ENCODE data around the gene GTF3C4.

GRCh38 chr9:131625409-131626591 lies 80.5 kb downstream of the PRRT1B start:
- RAMPAGE, long total RNA = no peak
- RRBS = no CpG with 5 or more reads among the region's 34 CpGs

GRCh38 chr9:131649720-131650652 lies 89.9 kb downstream of the RAPGEF1 start:
- RAMPAGE, long total RNA = no peak
- RRBS = no CpG with 5 or more reads among the region's 8 CpGs

- RAMPAGE, long total RNA = no peak
- RRBS = no CpG with 5 or more reads among the region's 12 CpGs
Observed at GRCh38 chr9:131673373-131674169, 66.3 kb downstream of the RAPGEF1 start.

DNA sequence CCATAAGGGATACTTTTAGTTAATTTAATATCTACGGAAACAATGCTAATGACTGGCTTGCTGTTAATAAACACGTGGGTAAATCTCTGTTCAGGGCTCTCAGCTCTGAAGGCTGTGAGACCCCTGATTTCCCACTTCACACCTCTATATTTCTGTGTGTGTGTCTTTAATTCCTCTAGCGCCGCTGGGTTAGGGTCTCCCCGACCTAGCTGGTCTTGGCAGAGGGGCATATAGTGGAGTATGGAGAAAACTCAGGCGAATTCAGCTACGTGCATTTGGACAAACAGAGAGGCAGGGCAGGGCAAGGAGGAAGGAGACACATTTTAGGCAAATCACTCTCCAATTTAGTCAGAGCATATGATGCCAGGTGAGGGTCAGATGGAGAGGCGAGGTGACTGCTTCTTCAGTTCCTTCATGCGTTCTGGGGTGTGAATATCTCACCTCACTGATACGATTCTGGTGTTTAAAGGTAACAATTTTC lies 54.2 kb downstream of the RAPGEF1 start:
- RAMPAGE, long total RNA = no peak
- RRBS = no CpG with 5 or more reads among the region's 10 CpGs

DNA sequence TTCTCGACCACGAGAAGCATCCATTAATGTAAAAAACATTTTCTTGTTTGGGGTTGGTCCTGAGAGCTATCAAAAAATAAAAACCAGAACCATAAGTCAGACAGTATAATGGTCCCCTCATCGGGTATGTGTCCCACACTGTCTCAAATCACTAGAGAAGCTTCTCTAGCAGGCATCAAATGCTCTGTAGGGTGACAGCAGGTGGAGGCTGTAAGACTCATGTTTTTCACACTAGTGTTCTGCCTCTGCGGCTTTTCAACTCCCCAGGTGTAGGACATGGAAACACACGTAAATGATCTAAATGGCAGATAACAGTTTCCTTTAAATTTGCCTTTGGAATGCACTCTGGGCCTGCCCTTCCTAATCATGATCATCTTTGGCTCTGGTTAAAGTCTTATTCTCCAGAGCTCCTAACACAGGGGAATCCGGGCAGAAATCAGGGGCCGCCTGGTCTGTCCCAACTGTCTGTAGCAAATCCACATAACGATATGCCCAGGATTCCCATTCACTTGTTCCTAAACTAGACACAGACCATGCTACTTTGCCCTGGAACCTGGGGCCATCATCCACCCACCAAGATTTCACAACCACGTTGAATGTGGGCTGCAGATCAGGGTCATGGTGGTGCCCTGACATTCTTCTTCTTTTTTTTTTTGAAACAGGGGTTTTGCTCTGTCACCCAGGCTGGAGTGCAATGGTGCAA lies 34.1 kb downstream of the RAPGEF1 start:
- RAMPAGE, long total RNA = no peak
- RRBS = no CpG with 5 or more reads among the region's 9 CpGs

DNA sequence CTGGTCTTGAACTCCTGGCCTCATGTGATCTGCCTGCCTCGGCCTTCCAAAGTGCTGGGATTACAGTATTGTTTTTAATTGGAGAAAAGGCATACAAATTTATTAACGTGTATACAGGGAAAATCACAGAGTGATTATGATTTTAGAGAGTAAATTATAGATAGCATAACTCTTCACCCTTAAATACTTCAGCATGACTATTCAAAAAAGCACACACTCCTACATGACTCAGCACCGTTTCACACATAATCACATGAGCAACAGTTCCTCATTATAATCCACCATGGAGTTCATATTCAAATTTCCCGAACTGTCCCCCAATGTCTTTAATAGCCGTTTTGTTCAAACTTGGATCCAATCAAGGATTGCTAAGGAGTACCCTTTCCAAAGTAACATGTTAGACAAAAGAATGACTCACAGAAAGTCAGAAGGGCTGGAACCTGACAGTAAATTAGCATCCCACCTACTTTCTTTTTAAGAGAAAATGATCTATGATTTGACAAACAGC lies 32.2 kb downstream of the RAPGEF1 start:
- RAMPAGE, long total RNA = no peak
- RRBS = no CpG with 5 or more reads among the region's 5 CpGs

- RAMPAGE, long total RNA = no peak
- RRBS = no CpG with 5 or more reads among the region's 6 CpGs
Observed at GRCh38 chr9:131711982-131712343, 27.9 kb downstream of the RAPGEF1 start.

DNA sequence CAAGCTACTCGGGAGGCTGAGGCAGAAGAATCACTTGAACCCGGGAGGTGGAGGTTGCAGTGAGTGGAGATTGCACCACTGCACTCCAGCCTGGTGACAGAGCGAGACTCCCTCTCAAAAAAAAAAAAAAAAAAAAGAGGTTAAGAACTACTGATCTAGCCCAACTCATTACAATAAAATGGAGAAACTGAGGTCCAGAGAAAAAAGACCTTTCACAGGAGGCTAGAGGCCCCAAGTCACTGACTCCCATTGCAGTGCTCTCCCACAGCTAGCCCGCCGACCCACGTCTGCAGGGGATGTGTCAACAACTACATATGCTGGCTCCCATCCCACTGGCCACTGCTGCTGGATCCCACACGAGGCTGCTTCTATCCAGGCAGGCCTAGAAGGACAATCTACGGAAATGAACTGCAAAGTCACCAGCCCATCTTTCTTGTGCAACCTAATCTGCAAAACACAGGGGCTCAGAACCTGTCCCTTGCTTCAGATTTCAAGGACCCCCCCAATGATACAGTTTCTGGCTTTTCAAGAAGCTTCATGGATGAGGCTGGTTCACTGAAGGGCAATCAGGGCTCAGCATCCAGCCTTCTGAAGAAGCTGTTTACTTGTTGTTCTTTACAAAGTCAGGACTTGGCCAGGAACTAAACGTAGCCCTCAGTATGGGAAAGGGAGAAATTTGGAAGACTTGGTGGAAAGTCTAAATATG lies 24.0 kb downstream of the RAPGEF1 start:
- RAMPAGE, long total RNA = no peak
- RRBS = no CpG with 5 or more reads among the region's 9 CpGs

DNA sequence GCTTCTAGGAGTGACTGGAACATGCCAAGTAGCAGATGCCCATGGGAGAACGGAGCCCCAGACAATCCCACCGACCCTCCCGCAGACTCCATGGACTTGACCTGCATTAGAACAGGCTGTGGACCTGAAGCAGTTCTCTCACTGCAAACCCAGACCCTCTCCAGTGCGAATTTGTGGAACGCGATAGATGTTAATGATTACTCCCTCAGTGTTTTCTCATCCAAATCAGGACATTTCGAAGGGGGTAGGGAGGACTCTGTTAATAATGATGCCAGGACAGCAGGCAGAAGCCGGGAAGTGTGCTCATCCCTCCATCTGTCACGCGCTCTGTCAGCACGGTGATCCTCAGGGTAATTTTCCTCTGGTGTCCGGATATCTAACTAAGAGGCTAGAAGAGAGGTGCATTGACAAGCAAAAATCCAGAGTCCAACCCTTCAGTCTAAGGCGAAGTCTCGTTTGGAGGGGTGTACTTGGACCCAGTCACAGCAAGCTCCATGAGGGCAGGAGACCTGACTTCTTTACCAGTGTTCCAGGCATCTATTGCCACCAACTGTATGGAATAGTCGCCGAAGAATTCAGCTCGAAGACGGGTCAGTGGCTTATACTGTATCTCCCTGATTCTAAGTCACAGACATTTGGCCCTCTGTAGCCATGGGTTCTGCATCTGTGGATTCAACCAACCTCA lies 18.7 kb downstream of the RAPGEF1 start:
- RAMPAGE, long total RNA = no peak
- RRBS = 29% methylated on average over 5 of the region's 18 CpGs

GRCh38 chr9:131728427-131728946 lies 11.4 kb downstream of the RAPGEF1 start:
- RAMPAGE, long total RNA = no peak
- RRBS = no CpG with 5 or more reads among the region's 4 CpGs

DNA sequence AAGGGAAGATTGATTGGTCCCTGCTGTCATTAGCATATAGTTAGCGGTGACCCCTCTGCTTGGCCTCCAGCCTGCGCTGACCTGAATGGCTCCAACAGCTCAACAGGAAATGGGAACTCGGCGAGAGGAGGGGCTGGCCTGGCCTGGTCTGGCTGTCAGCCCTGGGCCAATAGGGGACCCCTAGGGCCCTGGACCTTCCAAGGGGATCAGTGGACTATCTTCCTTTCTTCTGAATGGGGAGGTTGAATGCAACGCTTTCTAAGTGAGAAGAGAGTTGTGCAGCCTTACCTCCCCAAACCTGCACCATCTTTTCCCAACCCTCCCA lies 67.8 kb upstream of the RAPGEF1 start:
- RAMPAGE, long total RNA = no peak
- RRBS = no CpG with 5 or more reads among the region's 5 CpGs

DNA sequence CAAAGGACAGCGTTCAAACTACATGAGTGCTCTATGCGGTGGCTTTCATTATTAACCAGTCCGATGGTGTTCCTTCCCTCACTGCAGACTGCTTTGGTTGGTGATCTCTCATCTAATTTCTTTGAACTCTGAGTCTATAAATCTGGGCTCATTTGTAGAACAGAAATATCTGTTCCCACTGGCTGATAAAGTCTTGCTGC lies 82.0 kb downstream of the MED27 start:
- RAMPAGE, long total RNA = no peak
- RRBS = no CpG with 5 or more reads among the region's 3 CpGs

GRCh38 chr9:132163134-132163651 lies 1.3 kb downstream of the NTNG2 start:
- RAMPAGE, long total RNA = no peak
- RRBS = 2% methylated on average over 25 of the region's 52 CpGs

DNA sequence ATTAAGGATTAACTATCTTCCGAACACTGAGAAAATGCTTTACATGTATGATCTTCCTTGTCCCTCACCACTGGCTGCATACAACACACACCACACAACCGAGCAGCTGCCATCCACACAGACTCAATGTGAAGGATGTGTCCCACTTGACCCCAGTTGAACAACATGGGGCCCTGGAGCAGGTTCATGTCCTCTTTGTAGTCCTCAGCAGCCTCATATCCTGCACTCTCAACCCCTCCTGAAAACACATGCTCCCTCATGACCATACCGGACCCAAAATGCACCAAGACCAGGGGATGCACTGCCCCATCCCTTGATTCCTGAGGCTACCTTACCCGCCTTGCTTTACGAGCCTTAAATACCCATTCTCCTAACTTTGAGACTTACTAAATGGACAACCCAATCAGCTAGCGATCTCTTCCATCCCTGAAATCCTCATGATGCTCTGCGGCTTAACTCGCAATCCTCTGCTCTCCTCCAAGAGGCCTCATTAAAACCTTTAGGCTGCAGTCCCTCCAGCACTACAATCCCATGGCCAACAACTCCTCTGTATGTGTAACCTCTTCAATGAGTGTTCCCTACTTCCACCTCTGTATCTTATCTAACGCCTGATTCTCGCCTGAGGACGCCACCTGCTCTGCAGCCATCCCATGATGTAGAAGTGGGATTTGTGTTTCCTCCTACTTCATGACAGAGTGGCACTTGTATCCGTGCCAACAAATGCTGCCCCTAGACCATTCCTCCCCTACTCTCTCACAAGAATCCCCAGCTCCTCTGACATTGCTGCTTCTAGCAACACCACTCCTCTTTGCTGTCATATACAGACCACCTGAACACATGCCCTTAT lies 78.8 kb downstream of the SETX start:
- RAMPAGE, long total RNA = no peak
- RRBS = no CpG with 5 or more reads among the region's 12 CpGs

DNA sequence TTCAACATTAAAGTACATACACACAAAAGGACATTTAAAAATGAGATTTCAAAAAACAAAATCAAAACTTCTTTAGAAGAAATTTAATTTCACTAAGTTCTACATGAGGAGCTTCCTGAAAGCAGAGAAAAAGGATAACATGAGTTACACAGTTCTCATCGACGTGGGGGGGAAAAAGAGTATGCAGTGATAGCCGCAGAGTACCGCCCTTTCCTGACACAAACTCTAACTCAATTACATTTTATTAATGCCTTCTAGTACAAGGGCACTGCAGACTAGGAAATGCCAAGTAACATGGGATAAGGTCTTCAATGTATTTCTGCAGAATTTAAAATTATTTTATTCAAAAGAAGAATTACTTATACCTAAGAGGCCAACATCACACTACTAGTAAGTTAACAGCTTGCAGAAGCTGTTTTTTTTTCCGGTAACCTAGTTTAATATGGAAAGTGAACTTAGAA lies 4.0 kb downstream of the SETX start:
- RAMPAGE, long total RNA = no peak
- RRBS = no CpG with 5 or more reads among the region's 5 CpGs

DNA sequence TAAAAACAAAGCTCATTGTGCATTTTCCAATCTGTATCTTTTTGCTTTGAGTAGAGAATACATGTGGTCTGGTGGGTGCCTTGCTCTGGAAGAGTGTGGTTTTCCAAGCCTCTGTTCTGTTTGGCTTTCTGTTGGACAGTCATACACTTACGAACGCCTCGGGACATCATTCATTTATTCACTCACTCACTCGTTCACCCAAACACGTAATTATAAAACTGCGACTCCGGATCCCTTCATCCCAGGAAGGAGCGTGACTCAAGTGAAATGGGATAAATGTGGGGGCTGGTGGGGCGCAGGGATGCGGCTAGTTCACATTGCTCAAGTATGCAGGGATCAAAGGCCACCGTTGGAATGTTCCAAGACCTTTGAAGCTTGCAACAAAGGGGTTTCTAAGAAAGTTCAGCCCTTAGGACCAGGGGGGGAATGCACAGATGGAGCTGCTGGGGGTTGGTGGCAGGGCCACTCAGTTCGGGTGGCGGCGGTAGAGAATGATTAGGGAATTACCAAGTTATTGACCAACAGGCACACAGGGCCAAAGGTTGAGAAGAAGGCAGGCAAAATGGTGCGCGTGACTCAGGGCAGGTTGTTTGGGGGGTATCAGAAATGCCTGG lies 64.3 kb downstream of the CFAP77 start:
- RAMPAGE, long total RNA = no peak
- RRBS = no CpG with 5 or more reads among the region's 16 CpGs

DNA sequence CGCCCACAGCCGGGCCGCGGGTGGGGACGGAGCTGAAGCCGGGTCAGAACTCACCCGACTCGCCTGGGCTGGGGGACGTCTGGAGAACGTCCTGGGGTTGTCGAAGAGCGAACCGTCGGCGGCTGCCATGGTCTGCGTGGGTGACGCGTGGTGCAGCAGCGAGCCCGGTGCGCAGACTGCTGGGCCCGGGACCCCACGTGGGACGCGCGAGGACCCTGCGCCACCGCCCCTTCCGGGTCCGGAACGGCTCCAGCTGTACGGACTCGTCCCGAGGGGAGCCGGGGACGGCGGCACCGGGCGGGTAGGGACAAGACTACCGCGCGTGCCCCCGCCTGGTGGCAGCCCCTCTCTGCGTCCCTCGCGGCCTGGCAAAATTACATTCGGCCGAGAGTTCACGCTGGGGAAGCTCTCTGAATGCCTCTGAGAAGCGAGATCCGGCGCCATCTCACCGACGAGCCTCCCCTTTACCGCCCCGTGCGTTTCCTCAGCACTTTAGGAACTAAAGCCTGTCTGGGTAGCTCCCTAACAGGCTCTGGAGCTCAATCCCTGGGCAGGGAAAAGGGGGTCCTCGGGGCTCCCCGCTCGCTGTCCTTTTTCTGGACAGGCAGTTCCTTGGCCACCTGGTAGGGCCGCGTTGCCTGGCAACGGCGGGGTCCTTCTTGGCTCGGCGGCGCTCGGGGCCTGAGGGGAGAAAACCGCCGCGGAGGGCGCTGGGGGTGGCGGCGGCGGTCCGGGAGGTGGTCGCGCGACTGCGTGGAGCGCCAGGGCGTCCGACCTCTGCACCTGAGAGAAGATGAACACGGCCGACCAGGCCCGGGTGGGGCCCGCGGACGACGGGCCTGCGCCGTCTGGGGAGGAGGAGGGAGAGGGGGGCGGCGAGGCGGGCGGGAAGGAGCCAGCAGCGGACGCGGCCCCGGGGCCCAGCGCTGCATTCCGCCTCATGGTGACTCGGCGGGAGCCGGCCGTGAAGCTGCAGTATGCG lies at the start of gene GTF3C4:
GTF3C4 (plus strand) TSS at position 659 of the 982 bp plus-strand sequence.
- RAMPAGE, long total RNA = no peak
- RRBS = 1% methylated on average over 41 of the region's 107 CpGs

- RAMPAGE, long total RNA = no peak
- RRBS = 0% methylated on average over 3 of the region's 29 CpGs
Observed at GRCh38 chr9:132671015-132671903, 995 bp downstream of the GTF3C4 start.

DNA sequence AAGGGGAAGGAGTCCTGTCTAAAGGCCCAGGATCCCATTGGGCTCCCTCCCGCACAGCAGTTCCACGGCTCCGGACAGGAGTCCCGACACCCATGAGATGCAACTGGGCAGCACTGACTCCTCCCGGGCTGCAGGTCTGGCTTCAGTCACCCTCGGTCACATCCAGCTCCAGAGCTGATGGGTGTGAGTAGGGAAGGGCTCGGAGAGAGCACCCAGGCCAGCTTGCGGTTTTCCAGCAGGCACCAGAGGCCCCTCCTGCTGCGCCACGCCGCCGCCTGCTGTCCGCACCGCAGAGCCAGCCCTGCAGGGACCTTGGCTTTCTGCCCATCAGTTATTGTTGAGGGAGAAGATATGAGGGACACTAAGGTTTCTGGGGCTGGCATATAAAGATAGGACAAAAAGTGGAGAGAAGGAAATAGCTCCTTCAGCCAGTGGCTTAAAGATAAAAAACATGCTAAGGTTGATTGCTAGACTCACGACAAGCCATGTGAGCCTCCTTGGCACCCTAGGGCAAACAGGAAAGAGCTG lies 79.1 kb downstream of the AK8 start:
- RAMPAGE, long total RNA = no peak
- RRBS = 82% methylated on average over 3 of the region's 15 CpGs

GRCh38 chr9:133004024-133004343 lies 25.5 kb downstream of the GFI1B start:
- RAMPAGE, long total RNA = no peak
- RRBS = no CpG with 5 or more reads among the region's 9 CpGs